ENCODE results near the gene ADORA1.

GRCh38 chr1:201481023-201481334 lies 12.0 kb upstream of the PHLDA3 start:
- CAGE, long polyA plus RNA: no peak
- RRBS: no CpG with 5 or more reads among the region's 13 CpGs

DNA sequence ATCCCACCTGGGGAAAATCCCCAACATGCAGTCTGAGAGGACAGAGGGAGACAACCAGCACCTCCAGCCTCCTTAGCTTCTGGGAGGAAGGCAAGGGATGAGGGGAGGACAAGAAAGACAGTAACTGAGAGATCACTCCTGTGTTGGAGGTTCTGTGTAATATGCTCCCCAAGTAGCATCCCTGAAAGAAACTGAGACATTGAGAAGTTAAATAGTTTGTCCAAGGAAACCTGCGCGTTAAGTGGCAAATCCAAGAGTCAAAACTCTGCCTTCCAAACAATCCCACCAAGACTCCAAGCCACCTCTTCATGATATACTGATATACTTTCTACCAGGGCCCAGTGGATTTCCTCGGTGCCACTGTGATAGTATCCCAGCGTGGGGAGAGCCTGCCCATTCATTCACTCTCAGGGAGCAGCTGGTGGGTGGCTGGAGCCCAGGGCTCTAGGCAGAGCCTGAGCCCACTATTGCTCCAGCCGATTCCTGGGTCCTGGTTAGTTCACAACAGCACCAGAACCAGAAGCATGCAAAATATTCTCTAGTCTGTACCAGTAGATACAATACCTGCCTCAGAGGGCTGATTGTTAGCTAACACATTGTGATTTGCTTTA lies 972 bp downstream of the CSRP1 start:
- CAGE, long polyA plus RNA: no peak
- RRBS: no CpG with 5 or more reads among the region's 5 CpGs

GRCh38 chr1:201895812-201896516 lies 7.3 kb downstream of the SHISA4 start:
- CAGE, long polyA plus RNA: no peak
- RRBS: no CpG with 5 or more reads among the region's 12 CpGs

DNA sequence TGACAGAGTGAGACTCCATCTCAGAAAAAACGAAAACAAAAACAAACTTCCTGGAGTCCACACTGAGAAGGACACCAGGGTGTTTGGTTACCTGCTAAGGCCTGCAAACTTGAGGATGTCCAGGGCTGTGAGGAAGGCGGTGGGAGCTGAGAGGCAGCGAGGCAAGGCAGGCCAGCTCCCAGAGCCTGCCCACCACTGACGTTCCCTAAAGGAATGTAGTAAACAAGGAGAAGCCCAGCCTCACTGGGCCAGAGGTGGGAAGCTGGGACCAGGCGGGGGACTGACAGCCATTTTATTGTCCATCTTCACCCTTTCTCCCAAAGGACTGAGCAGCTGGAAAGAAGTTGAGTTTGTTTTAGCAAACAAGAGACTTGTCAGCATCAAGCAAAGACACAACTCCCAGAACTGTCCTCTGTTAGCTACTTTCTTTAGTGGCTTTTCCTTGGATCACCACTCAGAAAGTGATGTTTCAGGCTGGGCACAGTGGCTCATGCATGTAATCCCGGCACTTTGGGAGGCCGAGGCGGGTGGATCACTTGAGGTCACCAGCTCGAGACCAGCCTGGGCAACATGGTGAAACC lies 24.2 kb downstream of the SHISA4 start:
- CAGE, long polyA plus RNA: no peak
- RRBS: no CpG with 5 or more reads among the region's 9 CpGs

DNA sequence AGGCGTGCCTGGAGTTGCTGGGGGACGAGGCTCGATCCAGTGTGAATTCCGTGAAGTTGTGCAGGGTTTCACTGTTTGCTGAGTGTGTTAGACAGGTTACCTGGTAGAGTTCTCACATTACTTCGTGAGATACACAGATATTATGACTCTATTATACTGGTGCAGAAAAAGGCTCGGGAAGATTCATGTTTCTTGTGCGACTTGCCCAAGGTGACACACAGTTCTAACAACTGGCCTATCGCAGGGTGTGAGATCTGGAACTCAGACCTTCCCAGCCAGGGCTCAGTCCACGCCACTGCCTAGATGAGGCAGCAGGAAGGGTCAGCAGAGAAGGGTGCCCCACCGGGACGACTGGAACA lies 395 bp upstream of the RNPEP start:
- CAGE, long polyA plus RNA: no peak
- RRBS: 3% methylated on average over 2 of the region's 11 CpGs

GRCh38 chr1:202000938-202002215 lies 9.0 kb upstream of the ELF3 start:
- CAGE, long polyA plus RNA: no peak
- RRBS: no CpG with 5 or more reads among the region's 18 CpGs

- CAGE, long polyA plus RNA: no peak
- RRBS: 87% methylated on average over 4 of the region's 19 CpGs
Measured at GRCh38 chr1:202012148-202013045, 2.0 kb downstream of the ELF3 start.

- CAGE, long polyA plus RNA: no peak
- RRBS: no CpG with 5 or more reads among the region's 13 CpGs
Measured at GRCh38 chr1:202104017-202104602, 18.6 kb upstream of the GPR37L1 start.

DNA sequence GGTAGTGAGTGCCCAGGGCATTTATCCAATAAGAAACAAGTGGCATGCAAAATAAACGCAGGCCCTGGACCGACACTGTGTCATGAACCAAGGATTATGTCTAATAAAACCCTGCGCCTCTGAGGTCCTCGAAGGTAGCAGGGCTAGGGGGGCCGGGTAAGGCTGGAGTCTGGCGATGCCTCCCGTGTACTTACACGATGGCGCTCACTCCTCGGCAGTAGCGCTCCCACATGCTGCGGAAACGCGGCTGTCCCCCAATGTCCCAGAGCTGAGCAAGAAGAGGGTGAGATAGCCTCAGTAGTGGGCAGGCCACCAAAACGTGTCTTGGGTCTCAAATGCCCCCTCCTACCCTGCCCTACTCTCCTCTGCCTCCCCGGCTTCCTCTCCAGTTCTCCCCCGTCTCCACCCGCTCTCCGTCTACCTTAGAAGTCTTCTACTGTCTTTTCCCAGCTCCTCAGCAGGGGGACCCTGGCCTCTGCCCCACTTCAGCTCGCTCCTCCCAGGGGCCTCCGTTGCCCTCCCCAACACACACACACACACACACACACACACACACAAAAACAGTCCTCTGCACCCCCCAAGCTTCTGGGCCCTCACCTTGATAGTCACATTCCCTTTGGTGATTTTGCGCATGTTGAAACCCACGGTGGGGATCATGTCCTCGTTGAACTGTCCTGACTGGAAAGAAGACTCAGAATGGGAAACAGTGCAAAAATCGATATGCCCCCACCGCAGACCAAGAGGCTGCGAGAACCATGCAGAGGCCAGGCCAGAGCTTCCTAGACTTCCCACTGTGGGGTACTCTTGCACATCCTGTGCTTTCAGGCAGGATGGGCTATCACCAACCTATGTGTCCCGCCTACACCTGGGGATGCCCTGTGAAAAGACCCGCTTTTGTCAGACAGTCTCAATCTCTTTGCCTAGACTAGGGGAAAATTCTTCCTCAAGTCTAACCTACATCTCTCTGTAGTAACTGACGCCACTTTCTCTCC lies 6.5 kb downstream of the ARL8A start:
- CAGE, long polyA plus RNA: no peak
- RRBS: no CpG with 5 or more reads among the region's 30 CpGs

DNA sequence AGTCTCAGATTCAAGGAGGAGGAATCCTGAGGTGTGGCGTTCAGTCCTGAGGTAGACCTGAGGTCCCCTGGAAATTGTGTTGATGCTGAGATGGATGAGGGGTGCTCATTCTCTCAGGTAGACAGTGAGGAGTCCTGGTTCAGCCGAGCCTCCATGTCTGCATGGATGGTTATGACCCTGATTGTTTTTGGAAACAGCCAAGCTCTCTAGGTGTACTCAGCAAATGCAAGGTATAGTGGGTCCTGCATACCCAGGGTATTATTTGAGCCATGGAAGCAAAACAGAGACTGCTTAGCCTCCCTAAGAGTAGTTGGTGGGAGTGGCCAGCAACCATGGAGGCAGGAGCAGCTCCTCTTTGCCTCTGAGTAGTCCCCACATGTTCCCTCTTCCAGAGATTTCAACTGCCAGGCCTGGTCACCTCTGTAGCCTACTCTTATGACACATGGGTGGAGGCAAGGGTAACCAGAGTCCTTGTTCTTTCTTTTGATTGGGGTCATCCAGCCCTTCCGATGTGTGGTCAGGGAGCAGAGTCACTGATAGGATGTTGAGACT lies 3.0 kb upstream of the ARL8A start:
- CAGE, long polyA plus RNA: no peak
- RRBS: no CpG with 5 or more reads among the region's 3 CpGs

- CAGE, long polyA plus RNA: no peak
- RRBS: no CpG with 5 or more reads among the region's 9 CpGs
Measured at GRCh38 chr1:202626858-202627304, 83.4 kb downstream of the SYT2 start.

GRCh38 chr1:202861399-202862300 lies 27.3 kb downstream of the RABIF start:
- CAGE, long polyA plus RNA: no peak
- RRBS: 20% methylated on average over 4 of the region's 51 CpGs

- CAGE, long polyA plus RNA: no peak
- RRBS: under 1% methylated on average over 25 of the region's 57 CpGs
Measured at GRCh38 chr1:202888267-202888966, 532 bp downstream of the RABIF start.

- CAGE, long polyA plus RNA: no peak
- RRBS: no CpG with 5 or more reads among the region's 3 CpGs
Measured at GRCh38 chr1:202918159-202918484, 8.9 kb downstream of the KLHL12 start.

GRCh38 chr1:202963489-202964098 lies 3.5 kb downstream of the CYB5R1 start:
- CAGE, long polyA plus RNA: no peak
- RRBS: 100% methylated on average over 2 of the region's 4 CpGs

- CAGE, long polyA plus RNA: no peak
- RRBS: no CpG with 5 or more reads among the region's 10 CpGs
Measured at GRCh38 chr1:203005607-203006045, 1.5 kb upstream of the TMEM183A start.

DNA sequence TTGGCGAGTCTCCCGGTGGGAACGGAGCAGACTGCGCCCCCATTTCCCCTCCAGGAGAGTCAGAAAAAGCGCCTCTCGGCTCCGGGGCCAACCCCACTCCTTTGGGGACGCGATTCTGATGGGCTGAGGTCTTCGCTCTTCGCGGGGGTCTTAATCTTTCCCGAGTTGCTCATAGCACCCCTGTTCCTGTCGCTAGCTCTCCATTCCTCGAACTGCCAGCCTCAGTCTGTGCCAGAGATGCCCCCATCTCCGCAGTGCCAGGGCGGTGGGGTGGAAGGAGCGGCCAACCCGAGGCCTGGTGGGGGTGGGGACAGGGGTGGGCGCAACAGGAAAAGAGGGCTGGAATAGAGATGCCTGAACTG lies 604 bp downstream of the PPFIA4 start:
- CAGE, long polyA plus RNA: no peak
- RRBS: 2% methylated on average over 6 of the region's 20 CpGs

- CAGE, long polyA plus RNA: no peak
- RRBS: no CpG with 5 or more reads among the region's 9 CpGs
Measured at GRCh38 chr1:203038132-203038876, 12.0 kb downstream of the PPFIA4 start.

DNA sequence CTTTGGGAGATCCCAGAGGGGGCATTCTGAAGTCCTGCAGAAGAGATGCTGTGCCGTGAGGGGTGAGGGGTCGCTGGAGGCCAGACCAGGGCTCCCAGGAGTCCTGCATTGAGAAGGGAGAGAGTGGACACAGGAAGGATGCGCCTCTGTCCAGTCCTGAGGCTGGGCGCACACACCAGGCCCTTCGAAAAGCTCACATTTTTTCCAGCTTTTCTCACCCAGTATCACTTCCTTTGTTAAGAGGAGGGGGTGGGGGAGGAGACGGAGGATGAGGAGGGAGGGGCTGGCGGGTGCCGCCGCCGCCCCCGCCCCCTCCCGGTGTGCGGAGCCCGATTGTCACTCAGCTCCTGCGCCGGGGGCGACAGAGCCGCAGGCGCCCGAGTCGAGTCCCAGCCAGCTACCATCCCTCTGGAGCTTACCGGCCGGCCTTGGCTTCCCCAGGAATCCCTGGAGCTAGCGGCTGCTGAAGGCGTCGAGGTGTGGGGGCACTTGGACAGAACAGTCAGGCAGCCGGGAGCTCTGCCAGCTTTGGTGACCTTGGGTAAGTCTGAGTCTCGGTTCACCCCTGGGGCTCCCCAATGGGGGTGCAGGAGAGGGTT lies at the start of gene ADORA1:
Gene ADORA1, plus strand, starts transcription at position 339 of the 599 bp plus-strand sequence.
- CAGE, long polyA plus RNA: no peak
- RRBS: 2% methylated on average over 8 of the region's 28 CpGs

DNA sequence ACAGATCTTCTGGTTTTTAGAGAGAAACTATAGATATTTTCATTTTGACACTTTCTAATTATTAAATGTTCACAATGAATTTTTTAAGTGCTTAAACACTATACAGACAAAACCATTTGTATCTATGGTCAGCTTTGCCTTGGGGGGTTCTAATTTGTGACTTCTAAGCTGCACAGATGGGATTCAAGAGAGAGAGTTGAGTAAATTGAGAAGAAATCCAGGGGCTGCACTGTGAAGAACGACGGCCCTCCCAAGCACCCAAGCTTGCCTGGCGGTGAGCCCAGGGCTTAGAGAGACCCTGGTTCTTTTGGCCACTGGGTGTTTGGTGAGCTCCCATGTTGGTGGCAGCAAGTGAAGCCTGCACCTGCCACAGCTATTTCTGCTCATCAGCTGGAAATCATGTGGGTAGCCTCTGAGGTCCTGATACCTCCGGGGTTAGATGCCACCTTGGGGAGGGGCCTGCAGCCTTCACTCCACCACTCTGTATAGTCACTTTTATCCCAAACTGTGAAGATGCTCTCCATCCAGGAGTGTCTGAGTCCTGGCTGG lies 6.2 kb upstream of the BTG2 start:
- CAGE, long polyA plus RNA: no peak
- RRBS: no CpG with 5 or more reads among the region's 4 CpGs